Retinal pigment epithelial cell (primary cell): Measurements from ENCODE around the genes ZNF341, EIF2S2, ASIP and ITCH.

- RRBS = no CpG with 5 or more reads among the region's 4 CpGs
These were observed 459 bp upstream of the CDK5RAP1 start for GRCh38 chr20:33401838-33402117.

GRCh38 chr20:33442473-33442884 is 1.1 kb downstream of the SNTA1 start:
- RRBS = no CpG with 5 or more reads among the region's 4 CpGs

DNA sequence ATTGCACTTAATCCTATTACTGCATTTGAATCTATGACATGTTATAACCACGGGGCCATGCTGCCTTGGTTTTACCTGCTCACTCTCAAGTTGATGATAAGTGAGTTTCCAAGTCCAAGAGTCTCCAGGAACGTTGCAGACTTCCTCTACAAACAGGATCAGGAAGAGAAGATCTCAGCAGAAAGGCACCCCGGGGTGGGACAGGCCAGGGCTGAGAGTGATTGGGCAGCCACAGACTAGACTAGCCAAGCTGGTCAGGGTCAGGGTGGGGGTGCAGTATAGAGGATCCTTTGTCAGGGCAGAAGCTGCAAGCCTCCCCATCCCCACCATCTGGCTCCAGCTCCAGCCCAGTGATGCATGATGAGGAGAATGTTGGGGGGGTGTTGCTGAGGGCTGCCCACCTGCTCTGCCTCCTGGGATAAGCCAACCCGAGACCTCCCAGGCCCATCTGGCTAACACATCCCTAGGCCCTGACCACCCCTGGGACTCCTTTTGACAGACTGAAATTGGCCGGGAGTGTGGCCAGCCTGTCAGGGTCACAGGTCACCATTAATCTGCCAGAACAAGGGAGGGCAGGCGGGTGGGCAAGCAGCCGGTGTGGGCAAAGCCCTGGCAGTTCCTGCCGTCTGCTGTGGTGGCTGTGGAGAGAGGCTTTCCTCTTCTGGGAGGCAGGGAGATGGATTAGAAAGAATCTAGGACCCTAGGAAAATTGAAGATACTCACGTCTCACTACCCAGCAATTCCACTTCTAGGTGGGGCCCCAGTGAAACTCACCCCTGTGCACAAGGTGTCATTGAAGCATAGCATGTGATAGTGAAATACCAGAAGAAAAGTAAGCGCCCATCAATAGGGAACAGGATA is 22.0 kb upstream of the SNTA1 start:
- RRBS = 11% methylated on average over 3 of the region's 10 CpGs

DNA sequence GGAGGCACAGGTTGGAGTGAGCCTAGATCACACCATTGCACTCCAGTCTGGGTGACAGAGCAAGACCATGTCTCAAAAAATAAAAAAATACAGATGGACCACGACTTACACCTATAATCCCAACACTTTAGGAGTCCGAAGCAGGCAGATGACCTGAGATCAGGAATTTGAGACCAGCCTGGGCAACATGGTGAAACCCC is 21.8 kb upstream of the CBFA2T2 start:
- RRBS = no CpG with 5 or more reads among the region's 2 CpGs

DNA sequence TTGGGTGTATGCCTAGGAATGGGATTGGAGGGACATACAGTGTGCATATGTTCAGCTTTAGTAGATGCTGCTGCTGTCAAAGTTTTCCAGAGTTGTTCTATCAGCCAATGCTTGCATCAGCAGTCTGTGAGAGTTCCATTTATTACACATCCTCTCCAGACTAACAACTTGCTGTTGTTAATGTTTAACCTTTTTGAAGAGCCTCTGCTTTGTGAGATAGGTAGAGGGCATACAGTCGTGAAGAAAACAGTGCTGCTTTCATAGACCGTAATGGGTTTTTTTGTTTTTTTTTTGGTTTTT is 23.1 kb downstream of the CBFA2T2 start:
- RRBS = no CpG with 5 or more reads among the region's 2 CpGs

GRCh38 chr20:33629362-33630014 is 32.6 kb upstream of the C20orf144 start:
- RRBS = no CpG with 5 or more reads among the region's 11 CpGs

DNA sequence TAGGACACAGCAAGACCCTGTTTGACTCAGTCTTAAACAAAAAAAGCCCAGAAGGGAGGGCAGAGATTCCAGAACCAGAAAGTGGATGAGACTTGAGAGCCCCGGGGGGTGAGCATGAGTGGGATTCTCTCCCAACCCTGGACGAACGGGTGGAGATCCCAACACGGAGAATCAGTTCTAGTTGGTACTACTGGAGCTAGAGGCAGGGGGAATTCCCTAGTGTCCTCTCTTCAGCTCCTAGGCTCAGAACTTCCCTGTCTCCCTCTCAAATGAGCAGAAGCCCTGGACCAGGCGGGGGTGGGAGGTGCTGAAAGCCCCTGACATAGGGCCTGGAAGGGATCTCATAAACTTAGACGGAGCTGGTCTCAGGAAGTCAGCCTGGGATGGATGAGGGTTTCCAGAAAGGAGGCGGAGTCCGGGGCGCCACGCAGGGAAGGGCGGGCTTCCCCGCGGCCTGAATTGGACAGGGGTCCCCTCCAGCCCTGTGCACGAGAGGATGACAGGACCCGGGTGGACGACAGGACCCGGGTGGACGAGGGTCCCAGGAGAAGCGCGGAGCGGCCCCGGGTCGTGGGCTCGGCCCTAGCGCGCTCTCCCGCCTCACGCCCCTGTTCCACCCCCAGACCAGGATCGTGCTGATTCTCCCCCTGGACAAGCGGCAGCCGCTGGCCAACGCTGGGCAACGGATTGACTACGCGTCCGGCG is 934 bp downstream of the C20orf144 start:
- RRBS = 2% methylated on average over 14 of the region's 37 CpGs

- RRBS = no CpG with 5 or more reads among the region's 8 CpGs
These were observed 2.4 kb downstream of the ACTL10 start for GRCh38 chr20:33669005-33669767.

DNA sequence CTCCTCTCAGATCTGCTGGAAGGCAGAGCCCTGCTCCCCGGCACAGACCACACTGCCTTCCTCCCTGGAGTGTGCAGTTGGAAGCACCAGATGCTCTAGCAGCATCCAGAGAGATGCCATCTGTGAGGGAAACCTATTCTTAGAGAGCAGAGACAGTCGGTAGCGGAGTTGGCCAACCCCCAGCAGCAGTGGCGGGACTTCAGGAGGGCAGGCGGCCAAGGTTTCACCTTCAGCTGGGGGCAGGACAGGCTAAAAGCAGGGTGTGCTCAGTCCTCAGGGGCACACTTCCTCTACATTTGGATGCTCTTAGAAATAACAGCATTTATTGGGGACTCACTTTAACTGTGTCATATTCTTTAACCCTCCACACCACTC is 16.8 kb upstream of the E2F1 start:
- RRBS = no CpG with 5 or more reads among the region's 5 CpGs

DNA sequence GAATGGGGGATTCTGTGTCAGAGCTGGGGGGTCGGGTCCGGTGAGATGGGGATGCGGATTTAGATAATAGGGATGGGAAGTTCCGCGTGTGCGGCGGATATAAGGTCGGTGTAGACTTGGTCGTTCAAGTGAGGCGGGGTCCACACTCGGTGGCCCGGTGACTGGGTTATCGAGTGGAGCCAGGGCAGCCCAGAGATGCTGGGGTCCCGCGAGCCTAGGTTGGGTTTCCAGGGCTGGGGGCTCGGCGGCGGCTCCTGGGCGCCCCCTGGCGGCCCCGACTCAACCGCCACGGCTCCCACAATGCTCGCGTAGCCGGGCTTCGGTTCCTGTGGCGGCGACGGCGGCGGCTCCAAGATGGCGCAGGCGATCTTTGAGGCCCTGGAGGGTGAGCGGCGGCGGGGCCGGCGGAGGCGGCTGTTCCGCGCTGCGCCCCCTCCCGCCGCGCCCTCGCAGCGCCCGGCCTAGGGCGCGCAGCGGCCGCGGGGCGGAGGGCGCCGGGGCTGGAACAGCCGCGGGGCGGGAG is at the start of gene ZNF341:
Gene ZNF341, plus strand, starts transcription at position 329 of the 523 bp plus-strand sequence.
- RRBS = 2% methylated on average over 35 of the region's 60 CpGs

GRCh38 chr20:33824620-33825128 is 13.5 kb downstream of the CHMP4B start:
- RRBS = no CpG with 5 or more reads among the region's 1 CpG

DNA sequence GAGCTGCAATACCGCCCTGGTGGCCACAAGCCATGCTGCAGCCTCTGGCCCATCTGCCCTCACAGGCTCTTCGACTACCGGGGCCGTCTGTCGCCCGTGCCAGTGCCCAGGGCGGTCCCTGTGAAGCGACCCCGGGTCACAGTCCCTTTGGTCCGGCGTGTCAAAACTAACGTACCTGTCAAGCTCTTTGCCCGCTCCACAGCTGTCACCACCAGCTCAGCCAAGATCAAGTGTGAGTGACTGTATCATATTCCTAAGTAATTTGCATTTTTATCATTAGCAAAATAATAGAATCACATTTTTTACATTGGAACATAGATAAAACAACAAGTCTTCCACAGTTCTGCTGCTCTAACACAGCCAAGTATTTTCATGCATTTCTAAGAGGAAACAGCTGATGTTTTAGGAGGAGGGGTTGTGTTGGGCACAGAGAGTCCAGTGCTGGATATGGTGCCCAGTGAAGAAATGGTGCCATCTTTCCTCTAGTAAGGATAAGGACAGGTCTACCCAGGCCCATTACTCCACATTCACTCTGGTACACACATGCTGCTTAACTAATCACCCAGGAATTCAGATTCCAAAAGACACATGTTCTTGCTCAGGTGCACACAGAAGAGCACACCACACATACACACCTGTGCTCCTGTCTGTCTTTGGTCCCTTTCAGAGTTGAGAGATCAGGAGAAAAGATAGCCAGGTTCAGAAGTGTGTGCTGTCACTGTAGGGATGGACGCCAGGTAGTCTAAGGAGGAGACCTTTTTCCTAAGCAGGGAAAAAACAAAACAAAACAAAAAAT is 36.0 kb downstream of the EIF2S2 start:
- RRBS = 96% methylated on average over 9 of the region's 14 CpGs

- RRBS = 0% methylated on average over 1 of the region's 25 CpGs
These were observed at the start of gene EIF2S2 for GRCh38 chr20:34112088-34112338. Gene EIF2S2, minus strand, starts transcription at chr20:34112243.

GRCh38 chr20:34241126-34241731 is at the start of gene ASIP:
Gene ASIP, plus strand, starts transcription at chr20:34241423.
- RRBS = no CpG with 5 or more reads among the region's 3 CpGs

GRCh38 chr20:34293783-34294256 is 9.3 kb downstream of the AHCY start:
- RRBS = no CpG with 5 or more reads among the region's 11 CpGs

GRCh38 chr20:34299172-34300011 is 3.8 kb downstream of the AHCY start:
- RRBS = no CpG with 5 or more reads among the region's 12 CpGs

DNA sequence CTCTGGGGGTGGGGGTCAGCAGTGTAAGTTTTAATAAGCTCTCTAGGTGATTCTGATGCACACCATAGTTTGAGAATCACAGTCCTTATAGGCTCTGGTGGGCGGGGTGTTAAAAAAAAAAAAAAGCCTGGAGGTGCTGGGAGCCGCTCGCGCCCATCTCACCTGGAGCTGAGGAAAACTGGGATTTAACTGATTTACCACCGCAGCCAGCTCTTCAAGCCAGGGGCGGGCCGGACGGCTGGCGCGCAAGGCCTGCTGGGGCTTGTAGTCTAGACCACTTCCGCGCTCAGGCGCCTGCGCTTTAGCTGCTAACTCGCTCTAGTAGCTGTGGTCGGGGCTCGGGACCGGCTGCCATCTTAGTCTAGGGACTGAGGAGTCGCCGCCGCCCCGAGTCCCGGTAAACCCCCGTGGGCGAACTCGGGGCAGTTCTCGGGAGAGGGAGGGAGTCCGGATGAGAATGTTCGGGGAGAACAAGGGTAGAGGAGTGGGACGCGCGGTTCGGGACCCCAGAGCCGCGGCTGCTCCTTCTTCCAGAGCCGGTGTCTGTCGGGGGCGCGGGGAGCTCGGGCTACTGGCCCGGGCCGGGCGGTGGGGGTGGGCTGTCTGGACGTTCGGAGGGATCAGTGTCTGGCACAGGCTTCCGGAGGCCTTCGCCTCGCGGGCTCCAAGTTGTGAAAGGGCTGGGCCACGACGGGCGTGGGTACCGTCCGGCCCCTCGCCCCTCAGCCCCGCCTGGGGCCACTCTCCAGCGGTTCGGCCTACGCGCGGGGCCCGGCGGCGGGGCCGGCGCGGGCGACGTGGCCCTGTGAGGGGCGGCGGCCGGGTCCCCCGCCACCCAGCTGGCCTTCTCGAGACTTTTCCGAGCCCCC is at the start of gene ITCH:
Gene ITCH, plus strand, starts transcription at position 321 of the 869 bp plus-strand sequence.
- RRBS = 1% methylated on average over 49 of the region's 75 CpGs

DNA sequence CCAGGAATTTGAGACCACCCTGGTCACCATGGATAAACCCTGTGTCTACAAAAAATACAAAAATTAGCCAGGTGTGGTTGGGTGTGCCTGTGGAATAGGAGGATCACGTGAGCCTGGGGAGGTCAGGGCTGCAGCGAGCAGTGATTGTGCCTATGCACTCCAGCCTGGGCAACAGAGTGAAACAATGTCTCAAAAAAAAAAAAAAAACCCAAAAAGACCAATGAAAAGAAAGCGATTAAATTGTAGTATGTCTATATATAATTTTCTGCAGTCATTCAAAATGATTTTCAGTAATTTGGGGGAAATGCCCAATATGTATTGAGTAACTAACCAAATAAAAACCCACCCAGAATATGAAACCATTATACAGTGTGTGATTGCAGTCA is 70.4 kb downstream of the ITCH start:
- RRBS = no CpG with 5 or more reads among the region's 3 CpGs

DNA sequence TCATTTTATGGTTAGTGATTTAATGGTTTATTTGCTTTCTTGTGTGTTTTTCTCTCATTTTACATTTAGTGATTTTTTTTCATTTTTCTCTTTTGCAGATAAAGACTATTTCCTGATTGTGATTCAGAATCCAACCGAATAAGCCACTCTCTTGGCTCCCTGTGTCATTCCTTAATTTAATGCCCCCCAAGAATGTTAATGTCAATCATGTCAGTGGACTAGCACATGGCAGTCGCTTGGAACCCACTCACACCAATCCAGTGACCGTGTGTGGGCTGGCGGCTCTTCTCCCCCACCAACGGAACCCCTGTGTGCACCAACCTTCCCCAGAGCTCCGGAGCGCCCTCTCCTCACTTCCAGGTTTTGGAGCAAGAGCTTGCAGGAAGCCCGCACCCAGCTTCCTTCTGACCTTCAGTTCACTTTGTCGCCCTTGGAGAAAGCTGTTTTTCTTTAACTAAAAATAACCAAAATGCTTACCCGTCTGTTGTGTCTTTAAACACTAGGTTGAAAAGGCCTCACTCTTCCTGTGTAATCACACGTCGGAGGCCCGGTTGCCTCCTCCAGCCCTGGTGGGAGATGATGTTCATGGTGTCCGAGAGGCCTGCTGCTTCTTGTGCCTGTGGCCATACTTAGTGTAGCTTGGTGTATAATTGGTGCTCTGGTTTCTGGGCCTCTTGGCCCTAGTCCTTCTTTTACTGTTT is 17.9 kb upstream of the MAP1LC3A start:
- RRBS = no CpG with 5 or more reads among the region's 14 CpGs

DNA sequence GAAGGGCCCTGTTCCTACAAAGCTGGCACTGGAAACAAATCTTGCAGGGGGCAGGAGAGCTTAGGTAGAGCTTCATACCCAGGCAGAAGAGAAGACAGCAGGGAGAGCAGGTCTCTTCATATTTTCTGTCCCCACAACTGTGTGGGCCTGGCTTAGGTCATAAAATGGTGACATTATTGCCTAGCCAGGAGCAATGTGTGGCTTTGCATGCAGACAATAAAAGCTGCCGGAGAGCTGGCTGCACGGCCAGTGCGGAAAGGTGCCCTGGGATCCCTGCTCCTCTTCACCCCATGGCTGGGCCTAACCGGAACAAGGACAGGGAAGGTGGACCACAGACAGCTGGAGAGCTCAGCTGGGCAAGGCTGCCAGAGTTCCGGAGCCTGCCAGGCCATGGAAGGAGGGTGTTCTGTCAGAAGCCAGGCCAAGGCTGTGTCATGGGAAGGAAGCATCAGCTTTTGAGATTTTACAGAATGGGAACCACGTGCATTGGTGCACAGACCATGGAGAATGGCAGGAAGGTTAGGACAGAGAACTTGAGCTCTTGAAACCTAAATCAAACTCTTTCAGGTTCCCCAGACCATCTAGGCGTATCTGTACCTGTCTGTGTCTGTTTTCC is 25.0 kb downstream of the MAP1LC3A start:
- RRBS = 97% methylated on average over 5 of the region's 7 CpGs